Mesangial cell (primary cell): ENCODE measurements around the genes TBL1X and GPR143.

GRCh38 chrX:3026104-3026606 is 15.1 kb upstream of the ARSF start:
- RAMPAGE, long total RNA = no peak

DNA sequence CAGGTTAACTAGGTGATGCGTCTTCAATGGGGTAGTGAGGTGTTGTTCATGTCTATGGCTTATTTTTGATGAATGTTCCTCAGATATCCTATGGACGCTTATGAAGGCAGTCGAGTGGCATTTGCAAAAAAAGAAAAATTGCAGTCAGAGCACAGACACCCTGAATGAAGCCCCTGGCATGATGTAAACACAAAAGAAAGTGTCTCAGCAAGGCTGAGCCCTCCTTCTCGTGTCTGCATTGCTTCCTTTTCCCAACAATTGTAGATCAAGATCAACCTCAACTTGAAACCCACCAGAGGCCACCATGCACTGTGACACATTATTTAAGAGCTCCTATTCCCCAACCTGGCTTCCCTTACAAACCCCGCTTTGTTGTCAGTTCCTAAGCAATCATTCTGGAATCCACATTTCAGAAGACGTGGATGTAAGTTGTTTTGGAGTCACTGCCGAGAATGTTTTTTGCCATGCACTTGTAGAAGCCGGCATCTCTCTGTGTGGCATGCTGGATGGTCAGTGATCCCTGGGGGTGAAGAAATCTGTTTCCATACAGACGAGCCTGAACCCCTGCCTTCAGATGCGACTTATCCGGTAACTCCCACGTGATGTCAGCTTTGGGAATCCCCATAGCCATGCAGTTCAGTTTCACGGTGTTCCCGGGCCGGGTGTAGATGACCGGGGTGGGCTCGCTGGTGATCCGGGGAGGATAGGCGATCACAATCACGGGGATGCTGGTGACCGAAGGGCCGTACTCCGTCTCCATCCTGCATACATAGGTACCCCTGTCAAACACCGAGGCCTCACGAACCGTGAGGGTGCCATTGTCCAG is 36.9 kb downstream of the MXRA5 start:
- RAMPAGE, long total RNA = no peak

- RAMPAGE, long total RNA = no peak
Measured at GRCh38 chrX:6225379-6225899, 3.2 kb downstream of the NLGN4X start.

- RAMPAGE, long total RNA = no peak
Measured at GRCh38 chrX:6932019-6932818, 215.3 kb upstream of the STS start.

DNA sequence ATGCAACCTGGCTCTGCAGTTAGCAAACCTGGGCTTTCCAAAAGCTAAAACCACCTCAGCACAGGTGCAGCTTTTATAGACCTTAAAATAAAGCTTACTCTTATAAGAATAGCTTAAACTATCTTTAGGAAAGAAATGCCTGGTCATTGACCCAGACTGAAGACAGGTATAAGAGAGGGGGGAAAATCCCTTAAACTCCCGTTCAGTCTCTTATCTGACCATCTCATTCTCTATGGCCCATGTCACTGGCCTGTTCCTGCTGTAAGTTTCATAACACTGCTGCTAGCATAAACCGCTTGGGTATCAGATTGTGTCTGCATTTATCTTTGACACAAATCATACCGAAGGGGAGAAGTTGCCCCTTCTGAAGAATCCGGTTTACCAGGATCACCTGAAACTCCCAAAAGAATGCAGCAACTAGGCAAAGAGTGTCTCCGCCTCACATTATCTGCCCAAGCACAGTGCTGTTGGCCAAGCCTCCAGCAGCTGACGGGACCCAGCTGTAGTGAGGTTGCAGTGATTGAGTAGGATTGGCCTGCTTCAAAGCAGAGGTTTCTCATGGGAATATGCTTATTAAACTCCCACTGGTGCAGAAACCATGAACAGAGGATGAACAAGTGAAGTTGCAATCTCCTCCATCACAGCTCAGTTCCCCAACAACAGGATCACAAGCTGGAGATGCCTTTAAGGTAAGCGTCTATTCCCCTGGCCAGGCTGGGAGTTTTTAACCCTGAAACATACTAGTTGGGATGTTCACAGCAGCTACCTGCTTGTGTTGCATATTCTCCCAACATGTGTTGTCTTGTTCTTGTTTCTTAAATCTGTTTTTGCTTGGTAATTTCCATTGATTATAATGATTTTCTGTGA is 71.3 kb upstream of the PUDP start:
- RAMPAGE, long total RNA = no peak

- RAMPAGE, long total RNA = no peak
Measured at GRCh38 chrX:7259311-7259714, 111.4 kb upstream of the PUDP start.

GRCh38 chrX:9163421-9163874 is 129.5 kb upstream of the FAM9B start:
- RAMPAGE, long total RNA = no peak

DNA sequence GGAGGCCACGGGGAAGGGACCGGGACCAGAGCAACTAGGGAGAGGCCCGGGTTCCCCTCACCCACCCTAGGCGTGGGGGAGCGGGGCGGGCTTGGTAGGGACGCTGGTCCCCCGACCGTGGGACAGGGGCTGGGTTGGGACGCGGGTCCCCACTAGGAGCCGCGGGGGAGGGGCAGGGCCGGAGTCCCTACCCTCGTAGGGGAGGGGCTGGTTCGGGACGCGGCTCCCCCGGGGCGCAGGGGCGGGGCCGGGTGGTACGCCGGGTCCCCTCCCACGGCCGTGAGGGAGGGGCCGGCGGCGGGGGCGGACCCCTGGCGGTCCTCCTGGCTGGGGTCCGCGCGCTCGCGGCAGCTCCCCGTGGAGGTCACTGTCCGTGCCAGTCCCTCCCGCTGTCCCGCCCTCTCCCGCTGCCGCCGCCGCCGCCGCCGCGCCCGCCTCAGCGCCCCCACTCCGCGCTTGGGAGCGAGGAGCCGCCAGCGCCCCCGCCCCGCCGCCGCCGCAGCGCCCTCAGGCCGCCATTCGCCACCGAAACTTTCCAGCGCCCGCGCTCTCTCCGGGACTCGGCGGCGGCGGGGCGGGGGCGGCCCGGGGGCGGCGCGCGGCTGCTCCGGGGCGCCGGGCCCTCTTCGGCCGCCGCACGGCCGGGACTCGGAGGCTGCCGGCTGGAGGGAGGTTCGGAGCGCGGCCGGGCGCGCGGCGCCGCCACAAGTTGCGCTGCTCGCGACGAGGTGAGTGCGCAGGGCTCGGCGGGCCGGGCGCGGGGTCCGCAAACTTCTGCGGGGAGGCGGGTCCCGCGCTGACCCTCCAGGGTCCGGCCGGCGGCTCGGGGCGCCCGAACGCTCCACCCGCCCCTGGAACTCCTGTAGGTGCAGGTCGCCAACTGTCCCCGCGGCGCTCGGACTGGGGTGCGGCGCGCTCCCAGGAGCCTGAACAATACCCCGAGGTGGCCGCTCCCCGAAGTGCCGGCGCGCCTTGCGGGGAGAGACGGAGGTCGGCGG is at the start of gene TBL1X:
Gene TBL1X, plus strand, starts transcription at position 339 of the 998 bp plus-strand sequence.
- RAMPAGE, long total RNA = no peak

DNA sequence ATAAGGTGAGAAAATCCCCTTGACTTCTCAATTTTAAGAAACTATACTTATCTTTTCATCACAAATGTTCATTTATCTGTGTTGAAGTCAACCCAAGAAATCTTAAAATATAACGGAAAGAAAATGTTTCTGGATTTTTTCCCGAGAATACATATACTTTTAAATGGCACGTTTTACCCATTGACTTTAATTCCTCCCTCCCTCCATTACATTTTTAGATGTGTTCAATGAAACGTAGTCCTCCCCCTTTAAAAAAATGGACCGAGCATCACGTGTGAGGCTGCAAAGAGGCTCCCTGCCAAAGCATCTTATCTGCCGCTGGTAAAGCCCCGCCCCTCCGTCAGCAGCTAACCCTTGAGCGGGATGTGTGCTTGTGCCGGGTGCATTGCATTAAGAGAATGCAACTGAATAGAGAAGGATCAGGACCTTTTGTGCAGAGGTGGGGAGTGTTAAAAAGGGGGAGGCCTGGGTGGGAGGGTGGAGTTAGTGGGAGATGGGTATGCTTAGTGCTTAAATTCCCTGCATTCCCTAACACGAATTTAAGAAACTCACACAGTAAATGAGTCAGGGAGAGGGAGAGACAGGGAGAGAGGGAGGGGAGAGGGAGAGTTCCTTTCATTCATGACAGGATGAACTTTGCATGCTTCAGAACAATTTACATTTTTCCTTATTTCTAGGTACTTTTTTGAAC is 65.9 kb downstream of the TBL1X start:
- RAMPAGE, long total RNA = no peak

DNA sequence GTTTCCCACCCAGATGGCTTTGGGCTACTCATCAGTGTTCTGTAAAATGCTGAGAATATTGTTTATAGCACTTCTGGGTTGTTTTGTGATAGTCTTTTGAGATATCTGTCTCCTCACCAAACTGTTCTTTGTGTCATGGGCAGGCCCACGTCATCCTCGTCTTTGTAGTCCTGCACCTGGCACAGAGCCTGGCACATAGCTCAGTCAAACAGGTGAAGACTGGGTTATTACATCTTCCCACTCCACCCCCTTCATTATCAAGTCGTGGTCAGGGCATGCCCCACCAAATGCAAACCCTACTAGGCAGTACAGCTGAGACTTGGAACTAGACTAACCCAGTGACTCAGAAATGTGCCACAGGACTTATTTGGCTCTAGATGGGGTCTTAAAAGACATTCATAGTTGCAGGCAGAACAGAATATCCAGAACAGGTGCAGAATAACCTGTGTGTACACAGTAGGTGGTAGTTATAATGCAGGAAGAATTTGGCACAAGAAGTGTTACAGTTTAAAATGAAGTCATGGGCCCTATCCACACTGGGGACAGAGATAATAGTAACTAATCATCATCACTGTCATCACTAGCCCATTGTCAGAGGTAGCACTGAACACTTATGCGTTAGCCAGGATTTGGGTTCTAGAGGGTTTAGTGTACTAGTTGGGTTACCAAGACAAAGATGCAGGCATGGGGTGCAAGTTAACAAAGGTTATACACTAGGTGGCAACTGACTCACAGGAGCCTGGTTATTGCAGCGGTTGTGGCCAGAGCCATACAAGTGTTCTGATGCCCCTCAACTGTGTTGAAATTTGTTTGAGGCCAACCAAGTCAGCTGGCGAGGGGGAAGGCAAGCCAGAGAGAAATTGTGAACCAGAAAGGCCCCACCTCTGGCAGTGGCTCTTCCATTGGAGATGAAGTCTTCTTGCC is 75.0 kb downstream of the TBL1X start:
- RAMPAGE, long total RNA = no peak

DNA sequence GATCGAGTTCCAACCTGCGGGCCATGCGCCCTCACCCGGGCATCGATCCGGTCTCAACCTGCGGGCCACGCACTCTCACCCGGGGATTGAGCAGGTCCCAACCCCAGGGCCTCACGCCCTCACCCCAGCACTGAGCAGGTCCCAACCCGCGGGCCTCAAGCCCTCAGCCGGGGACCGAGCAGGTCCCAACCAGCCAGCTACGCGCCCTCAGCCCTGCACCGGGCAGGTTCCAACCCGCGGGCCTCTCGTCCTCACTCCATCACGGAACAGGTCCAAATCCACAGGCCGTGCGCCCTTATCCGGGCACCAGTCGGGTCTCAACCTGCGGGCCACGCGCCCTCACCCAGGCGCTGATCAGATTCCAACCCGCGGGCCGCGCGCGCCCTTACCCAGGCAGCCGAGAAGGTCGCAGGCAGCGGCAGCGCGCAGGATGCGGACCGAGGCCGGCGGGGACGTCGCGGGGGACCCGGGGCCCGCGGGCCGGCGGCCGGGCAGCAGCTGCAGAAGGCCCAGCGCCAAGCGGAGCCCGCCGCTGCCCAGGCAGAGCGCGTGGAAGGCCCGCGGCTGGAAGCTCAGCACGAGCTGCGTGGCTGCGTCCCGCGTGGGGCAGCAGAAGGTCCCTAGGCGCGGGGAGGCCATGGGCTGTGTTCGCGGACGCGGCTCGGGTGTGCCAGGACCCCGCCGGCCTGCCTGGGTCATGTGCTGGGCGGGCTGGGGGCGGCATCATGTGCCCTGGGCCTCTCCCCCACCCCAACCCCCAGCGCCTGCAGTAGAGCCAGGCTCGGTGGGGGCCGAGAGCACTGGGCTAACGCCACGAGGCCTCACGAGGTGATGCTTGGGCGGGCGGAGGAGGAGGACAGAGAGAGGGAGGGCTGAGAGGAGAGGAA is at the start of gene GPR143:
Gene GPR143, minus strand, starts transcription at position 669 of the 887 bp plus-strand sequence.
- RAMPAGE, long total RNA = start-site peak on the minus strand centred at position 416 of the sequence, 78 bp wide, 9 reads

- RAMPAGE, long total RNA = no peak
Measured at GRCh38 chrX:9785174-9786181, 751 bp upstream of the SHROOM2 start.

DNA sequence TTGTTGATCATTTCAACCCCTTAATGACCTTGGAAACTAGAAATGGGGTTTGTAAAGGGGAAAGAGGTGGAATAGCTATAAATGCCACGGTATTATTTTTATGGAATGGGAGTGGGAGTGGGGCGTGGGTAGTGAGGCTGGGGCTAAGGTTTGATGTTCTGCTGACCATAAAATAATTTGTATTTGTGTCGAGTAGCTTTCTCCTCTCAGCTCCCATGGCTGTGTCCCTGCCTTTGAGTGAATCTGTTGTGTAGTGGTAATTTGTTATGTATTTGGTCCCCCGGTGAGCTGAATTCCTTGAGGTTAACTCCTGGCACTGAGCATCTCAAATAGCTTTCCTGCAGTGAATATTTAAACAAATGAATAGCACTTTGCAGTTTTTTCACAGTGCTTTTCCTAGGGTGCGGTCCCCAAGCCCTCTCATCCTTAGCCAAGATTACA is 74.1 kb downstream of the CLDN34 start:
- RAMPAGE, long total RNA = no peak

DNA sequence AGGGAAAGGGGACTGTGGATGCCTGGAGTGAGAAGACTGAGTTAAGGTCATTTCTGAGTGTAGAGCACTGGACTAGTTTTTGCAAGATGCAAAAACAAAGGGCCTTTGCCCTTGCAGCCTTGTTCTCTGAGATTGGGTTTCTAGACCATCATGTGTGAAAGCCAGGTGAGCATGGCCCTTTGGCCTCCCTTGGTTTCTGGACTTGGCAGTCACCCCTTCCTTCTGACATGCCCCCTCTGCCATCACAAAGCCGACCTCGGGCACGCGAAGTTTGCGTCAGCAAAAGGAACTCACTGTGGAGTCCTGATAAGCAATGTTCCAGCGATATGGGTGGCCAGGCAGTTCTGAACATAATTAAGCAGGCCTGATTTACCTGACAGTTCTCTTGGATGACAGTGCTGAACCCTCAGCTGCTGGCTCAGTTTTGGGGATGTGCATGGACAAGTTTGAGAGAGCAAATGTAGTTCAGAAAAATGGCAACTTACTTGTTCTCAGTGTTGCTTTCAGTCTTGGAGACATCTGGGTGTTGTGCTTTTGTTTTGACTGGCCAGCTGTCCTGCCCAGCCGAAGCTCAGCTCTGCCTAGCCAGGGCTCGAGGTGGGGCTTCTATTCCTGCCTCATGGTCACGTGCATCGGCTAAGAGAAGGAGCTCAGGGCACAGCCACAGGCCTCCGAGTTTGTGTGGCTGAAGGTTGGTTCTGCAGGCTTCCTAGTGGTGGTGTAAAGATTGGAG is 78.2 kb downstream of the CLDN34 start:
- RAMPAGE, long total RNA = no peak

DNA sequence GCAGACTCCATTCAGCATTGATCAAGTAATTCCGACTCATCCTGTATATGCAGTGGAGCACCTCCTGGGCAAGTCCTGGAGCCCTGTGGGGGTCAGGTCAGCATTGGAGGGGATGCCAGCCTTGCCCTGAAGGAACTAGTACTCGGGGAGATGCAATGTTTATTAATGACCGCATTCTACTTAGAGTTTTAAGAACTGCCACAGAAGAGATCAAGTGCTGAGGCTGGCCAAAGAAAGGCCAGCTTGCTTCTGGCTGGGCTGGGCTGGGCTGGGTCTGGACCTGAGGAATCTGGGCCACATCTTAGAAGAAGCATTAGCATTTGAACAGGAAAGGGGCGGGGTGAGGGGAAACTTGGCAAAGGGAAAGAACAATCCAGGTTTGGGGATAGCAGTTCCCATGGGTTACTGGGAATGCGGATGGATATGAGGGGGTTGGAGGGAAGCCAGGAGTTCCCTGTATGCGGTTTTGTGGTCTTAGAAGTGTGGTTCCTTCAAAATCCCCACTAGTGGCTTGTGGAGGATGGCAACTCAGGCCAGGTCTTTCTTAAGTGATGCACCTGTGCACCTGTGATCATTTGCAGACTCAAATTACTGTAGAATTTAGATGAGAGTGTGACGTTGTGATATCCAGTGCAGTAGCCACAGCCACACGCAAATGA is 83.3 kb downstream of the CLDN34 start:
- RAMPAGE, long total RNA = no peak

- RAMPAGE, long total RNA = no peak
Measured at GRCh38 chrX:10067075-10067651, 89.6 kb upstream of the CLCN4 start.

GRCh38 chrX:10121727-10122348 is 34.9 kb upstream of the CLCN4 start:
- RAMPAGE, long total RNA = no peak

DNA sequence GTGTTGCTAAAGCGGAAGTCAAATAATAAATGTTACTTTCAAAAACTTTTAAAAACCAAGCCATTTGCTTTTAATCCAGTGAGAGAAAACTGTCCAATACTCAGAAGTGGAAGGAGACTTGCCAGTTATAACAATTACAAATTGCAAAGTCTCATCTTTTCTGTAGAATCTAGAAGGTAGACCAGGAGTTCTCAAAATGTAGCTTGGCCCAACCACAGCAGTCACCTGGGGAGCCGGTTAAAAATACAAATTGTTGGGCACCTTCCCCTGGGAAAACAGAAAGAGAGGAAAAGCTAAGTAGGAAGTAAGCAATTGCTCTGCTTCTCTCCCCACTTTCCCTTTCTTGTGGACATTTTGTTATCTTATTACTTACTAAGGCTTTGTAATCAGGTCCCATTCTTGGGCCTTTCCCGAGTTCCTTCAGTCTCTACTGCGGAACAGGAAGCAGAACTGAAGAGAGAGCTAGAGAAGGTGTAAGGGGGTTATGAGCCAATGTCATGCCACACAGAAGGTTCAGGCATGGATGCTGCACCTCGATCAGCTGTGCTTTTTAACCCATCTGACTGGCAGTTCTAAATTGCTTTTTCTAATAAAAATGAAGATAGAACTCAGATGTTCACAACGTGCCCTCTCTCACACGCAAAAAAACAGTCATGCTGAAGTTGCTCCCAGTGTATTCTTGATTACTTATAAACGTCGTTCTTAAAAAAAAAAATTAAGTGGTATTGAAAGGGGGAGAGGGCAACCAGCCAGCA is 83.7 kb downstream of the MID1 start:
- RAMPAGE, long total RNA = no peak

GRCh38 chrX:10589559-10590119 is 30.7 kb downstream of the MID1 start:
- RAMPAGE, long total RNA = no peak

DNA sequence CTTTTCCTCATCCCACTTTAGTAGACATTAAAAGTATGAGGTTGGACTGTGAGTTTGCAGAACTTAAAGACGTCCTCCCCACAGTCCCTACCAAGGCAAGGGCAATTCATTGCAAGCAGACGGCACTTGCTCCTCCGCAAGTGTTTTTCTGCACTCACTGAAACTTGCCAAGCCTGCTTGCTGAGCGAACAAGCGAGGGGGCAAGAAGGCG is 1.6 kb downstream of the MID1 start:
- RAMPAGE, long total RNA = no peak